PC-3 (cell line): ENCODE measurements around a stretch of chr17.

DNA sequence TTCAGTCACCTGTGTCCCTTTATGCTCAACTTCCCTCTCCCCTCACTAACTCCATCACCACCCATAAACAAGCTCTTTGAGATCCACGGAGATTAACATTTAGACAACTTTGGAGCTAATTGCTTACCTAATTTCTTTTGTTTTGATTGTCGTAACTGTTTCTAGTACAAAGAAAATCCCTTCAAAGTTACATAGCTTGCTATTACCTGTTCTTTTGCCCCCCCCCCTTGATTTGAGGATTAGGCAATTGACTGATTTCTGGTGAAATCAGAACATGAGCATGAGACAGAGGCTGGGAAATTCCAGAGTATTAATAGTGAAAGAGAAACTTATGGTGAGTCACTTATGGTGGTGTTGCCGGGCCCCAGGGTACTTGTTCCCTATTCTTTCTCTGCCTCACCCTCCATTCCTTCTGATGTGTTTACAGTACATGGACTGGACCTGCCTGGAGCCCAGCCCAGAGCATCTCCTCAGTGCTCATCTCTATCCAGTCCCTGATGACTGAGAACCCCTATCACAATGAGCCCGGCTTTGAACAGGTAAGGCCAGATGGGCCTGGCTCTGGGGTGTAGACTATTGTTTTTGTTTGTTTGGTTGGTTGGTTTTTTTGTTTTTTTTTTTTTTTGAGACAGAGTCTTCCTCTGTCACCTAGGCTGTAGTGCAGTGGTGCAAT lies 7.6 kb downstream of the UBE2Z start:
- RAMPAGE, long total RNA: no peak

DNA sequence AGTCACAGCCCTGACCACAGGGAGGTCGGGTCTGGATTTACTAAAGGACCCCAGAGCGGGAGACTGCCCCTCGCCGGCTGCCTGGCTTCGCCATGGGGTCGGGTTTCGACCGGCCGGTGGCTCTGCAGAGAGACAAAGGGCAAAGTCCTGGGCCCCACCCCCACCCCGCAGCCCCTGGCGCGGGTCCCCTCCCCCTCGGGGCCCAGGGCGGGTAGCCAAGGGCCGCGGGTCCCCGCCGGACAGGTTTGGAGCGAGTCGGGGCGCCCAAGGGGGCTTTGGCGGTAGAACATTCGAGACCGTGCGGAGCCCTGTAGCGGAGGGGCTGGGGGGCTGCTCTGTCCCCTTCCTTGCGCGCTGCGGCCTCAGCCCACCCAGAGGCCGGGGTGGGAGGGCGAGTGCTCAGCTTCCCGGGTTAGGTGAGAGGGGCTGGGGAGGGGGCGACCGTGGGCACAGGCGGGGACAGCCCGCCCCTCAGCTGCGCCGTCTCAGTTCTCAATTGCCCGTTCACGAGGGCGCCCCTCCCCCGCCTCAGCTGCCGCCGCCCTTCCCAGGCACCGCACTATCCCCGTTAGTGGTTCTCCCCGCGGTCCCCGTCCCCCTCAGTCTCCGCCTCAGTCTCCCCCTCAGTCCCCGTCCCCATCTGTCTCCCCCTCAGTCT lies 16.6 kb downstream of the IGF2BP1 start:
- RAMPAGE, long total RNA: no peak

GRCh38 chr17:49260994-49261539 lies 30.5 kb upstream of the PHOSPHO1 start:
- RAMPAGE, long total RNA: no peak

DNA sequence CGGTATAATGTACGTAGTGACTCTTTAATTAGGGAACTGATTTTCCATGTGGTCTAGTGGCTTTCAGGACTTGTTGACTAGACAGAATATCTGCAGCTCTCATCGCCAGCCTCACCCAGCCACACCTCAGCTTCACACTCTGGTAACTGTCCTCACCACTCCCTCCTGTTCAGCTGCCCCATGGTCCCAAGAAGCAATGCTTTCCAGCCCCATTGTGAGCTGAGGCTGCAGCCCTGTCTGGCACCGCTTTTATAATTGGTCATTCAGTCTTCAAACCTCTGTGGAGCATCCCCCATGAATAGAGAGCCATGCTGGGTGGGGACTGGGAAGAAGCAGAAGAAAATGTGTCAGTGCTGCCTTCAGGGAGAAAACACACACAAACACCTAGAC lies 24.7 kb downstream of the PHB1 start:
- RAMPAGE, long total RNA: no peak

GRCh38 chr17:49393471-49394122 lies 21.1 kb downstream of the PHB1 start:
- RAMPAGE, long total RNA: no peak

- RAMPAGE, long total RNA: no peak
Observed at GRCh38 chr17:49508117-49508649, 13.1 kb downstream of the NGFR start.

DNA sequence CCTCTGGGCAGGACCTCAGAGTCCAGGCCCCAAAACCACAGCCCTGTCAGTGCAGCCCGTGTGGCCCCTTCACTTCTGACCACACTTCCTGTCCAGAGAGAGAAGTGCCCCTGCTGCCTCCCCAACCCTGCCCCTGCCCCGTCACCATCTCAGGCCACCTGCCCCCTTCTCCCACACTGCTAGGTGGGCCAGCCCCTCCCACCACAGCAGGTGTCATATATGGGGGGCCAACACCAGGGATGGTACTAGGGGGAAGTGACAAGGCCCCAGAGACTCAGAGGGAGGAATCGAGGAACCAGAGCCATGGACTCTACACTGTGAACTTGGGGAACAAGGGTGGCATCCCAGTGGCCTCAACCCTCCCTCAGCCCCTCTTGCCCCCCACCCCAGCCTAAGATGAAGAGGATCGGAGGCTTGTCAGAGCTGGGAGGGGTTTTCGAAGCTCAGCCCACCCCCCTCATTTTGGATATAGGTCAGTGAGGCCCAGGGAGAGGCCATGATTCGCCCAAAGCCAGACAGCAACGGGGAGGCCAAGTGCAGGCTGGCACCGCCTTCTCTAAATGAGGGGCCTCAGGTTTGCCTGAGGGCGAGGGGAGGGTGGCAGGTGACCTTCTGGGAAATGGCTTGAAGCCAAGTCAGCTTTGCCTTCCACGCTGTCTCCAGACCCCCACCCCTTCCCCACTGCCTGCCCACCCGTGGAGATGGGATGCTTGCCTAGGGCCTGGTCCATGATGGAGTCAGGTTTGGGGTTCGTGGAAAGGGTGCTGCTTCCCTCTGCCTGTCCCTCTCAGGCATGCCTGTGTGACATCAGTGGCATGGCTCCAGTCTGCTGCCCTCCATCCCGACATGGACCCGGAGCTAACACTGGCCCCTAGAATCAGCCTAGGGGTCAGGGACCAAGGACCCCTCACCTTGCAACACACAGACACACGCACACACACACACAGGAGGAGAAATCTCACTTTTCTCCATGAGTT lies 18.3 kb downstream of the NGFR start:
- RAMPAGE, long total RNA: no peak

DNA sequence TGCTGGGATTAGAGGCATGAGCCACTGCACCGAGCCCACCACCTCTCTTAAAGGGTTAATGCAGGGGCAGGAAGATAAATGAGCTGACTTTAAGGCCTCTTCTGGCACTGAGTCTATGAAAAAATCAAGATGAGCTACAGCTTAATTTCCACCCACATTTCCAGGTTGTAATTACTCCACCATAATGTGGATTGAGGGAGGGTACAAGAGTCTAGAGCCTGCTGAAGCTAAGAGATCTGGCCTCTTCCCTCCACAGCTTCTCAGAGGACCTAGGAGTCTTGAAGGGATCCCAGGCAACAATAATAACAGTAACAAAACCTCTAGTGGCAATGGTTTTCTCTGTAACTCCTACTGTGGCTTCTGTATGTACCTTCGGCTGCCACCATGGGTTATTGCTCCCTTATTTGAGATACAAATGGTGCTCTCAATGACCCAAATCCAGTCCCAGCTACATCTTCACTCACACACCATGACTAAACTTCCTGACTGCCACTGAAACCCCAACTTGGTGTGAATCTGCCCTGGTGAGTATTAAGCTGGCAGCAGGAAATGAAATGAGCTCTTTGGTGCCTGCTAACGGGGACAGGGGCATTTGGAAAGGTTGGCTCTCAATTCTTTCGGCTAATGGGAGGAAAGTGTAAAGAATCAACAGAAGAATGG lies 7.3 kb upstream of the SLC35B1 start:
- RAMPAGE, long total RNA: no peak

DNA sequence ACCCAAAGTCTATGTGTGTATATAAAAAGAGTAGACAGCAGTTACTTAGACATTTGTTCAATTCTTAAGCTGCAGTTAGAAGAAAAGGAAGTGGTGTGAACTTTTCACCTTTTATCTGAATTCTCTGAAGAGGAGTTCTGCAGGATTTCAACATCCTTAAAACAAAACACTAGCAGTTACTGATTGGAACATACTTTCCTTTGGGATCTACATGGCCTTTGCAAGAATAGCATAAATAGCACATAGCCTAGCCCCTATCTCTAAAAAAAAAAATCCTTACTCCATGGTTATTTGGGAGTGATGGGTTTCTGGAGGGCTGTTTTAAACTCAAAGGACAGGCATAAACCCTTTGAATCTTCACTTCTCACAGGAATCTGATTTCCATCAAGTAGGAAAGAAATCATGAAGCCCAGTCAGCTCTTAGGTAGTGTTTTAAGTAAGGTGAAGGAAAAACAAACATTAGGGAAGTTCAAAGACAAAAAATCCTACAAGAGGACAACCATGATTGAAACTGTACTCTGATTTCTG lies 21.5 kb downstream of the FAM117A start:
- RAMPAGE, long total RNA: no peak

- RAMPAGE, long total RNA: no peak
Observed at GRCh38 chr17:49814941-49815140, 26.4 kb downstream of the KAT7 start.

DNA sequence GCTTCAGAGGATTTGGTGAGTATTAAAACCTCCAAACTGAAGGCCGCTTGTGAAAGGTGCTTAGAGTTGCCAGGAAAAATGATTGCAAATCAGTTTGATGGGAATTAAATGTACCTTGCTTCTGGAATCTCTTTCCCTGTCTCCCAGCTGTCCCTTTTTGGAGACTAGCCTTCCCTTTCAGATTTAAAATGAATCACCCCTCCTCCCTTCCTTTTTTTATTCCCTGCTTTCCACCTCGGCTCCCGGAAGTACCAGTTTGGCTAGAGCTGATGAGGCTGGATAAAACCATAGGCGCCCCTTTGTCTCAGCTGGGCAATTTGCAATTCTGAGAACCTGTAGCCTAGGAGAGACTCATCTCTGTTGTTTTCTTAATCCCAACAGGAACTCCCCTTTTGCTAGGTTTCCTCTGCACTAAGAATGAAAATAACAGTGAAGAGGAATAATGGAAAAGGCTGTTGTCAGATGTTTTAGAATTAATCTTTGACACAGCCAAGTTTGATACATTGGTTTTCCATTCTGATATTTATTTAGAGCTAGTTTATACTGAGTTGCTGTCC lies 27.5 kb downstream of the KAT7 start:
- RAMPAGE, long total RNA: no peak

DNA sequence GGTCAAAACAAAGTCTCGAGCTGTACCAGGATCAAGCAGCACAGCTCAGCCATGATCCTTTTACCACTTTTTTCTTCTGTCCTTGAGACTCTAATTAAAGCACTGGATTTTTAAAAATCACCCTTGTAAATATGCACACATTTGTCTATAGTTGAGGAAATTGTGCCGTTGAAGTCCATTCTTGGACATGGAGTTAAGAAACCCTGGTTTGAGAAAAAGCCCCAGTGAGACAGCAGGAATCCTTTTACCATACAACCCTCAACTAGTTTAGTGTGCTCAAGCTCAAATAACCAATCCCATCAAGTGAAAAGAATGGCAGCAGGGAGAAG lies 15.5 kb downstream of the TAC4 start:
- RAMPAGE, long total RNA: no peak

DNA sequence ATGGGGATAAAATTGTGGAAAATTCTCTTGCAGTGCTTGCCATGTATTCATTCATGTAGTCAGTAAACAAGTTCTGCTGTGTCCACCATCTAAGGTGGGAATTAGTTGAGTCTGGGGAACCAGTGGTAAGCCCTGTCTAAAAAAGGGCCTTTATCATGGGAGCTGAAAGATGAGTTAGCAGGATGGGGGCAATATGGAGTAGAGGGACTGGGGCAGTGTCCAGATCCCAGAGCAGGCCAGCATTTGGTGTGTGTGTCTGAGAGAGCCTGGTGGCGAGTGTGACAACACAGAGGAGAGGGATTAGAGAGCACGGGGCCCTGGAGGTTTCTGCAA lies 12.5 kb downstream of the TAC4 start:
- RAMPAGE, long total RNA: no peak

DNA sequence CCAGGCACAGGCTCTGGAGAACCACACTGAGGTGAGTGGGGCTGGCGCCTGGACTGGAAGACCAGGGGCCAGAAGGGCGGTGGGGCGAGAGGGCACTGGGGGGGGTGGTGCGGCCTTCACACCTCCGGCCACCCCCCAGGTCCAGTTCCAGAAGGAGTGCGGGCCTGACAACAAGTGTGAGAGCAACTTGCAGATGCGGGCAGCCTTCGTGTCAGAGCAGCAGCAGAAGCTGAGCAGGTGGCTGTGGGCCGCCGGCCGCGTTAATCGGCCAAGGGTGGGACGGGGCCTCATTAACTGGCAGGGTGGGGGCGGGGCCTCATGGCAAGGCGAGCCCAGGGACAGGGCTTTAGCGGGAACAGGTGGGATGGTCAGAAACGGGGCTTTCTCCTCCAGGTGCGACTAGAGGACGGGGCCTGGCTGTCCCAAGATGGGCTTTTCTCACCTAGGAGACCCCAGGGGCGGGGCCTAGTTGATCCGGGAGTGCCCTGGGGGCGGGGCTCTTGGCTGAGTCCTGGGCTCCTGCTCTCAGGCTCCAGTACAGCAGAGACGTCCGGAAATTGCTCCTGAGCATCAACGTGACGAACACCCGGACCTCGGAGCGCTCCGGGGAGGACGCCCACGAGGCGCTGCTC lies 18.6 kb upstream of the PDK2 start:
- RAMPAGE, long total RNA: no peak

- RAMPAGE, long total RNA: no peak
Observed at GRCh38 chr17:50081033-50081524, 14.1 kb upstream of the PDK2 start.

GRCh38 chr17:50107748-50109023 lies 13.0 kb downstream of the PDK2 start:
- RAMPAGE, long total RNA: no peak

DNA sequence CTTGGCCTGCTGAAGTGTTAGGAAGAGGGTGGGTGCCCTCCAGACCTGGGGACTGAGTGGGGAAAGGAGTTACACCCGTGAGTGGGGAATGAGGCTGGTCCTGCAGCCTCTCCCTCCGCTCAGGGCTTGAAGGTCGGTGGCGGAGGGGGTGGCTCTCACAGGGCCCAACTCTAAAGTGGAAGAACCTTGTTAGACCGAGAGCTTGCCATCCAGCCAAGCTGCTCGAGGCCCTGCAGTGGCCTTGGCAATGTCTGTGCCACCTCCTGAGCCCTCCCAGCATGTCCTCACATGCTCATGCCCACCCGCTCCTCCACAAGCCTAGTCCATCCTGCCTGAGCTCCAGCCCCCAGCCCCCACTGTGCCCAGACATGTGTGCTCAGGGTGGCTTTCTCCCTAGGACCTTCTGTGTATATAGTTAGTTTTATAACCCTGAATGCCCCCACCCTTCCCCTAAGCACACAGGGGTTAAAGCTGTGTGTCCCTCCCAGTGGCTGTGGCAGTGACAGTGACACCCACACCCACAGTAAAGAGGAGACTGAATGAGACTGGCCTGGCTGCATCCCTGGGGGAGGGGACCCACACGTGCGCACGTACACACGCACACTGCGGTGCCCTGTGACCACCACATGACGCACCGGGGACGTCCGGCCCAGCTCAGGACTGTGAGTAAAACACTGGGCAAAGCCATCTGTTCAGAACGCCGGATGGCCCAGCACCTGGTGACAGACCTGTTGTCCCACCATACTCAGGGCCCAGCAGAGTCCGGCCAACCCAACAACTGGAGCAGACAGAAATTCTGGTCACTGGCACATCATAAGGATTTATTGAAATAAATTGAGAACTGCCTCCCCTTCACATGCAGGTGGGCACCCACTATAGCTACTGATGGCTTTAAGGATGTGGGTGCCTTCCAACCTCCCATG lies 15.6 kb downstream of the PDK2 start:
- RAMPAGE, long total RNA: no peak

GRCh38 chr17:50133863-50134938 lies 4.2 kb upstream of the SAMD14 start:
- RAMPAGE, long total RNA: no peak

GRCh38 chr17:50186229-50187396 lies 14.8 kb downstream of the COL1A1 start:
- RAMPAGE, long total RNA: no peak

DNA sequence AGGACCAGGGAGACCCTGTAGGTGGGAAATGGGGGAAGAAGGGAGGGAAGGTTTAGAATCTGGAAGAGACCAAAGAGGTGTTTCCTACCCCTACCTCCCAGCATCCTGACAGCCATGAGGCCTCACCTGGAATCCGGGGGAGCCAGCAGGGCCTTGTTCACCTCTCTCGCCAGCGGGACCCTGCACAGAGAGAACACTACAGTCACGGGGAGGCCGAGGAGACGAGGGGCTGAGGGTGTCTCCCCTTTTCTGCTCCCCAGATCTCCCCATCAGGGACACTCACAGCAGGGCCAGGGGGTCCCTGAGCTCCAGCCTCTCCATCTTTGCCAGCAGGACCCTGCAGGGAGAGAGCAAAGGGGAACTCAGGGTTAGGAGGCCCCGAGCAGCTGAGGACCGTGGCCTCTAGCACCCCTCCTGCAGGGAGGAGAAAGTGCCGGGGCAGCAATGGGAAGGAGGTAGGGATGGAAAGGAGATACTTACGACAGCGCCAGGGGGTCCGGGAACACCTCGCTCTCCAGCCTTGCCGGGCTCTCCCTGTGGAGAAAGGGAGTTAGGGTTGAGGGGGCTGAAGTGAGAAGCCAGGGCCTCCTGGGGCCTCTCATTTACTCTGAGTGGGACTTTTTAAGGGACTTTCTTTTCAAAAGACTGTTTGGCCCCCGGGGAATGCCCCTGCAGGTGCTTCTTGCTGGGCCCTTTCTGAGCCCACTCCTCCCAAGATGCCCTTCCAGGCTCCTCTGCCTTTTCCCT lies 8.7 kb downstream of the COL1A1 start:
- RAMPAGE, long total RNA: no peak